Choroid plexus epithelial cell (primary cell): ENCODE measurements around the gene CILP2.

- RRBS: 9% methylated on average over 5 of the region's 29 CpGs
These were observed 29.4 kb downstream of the COMP start for GRCh38 chr19:18761479-18762384.

DNA sequence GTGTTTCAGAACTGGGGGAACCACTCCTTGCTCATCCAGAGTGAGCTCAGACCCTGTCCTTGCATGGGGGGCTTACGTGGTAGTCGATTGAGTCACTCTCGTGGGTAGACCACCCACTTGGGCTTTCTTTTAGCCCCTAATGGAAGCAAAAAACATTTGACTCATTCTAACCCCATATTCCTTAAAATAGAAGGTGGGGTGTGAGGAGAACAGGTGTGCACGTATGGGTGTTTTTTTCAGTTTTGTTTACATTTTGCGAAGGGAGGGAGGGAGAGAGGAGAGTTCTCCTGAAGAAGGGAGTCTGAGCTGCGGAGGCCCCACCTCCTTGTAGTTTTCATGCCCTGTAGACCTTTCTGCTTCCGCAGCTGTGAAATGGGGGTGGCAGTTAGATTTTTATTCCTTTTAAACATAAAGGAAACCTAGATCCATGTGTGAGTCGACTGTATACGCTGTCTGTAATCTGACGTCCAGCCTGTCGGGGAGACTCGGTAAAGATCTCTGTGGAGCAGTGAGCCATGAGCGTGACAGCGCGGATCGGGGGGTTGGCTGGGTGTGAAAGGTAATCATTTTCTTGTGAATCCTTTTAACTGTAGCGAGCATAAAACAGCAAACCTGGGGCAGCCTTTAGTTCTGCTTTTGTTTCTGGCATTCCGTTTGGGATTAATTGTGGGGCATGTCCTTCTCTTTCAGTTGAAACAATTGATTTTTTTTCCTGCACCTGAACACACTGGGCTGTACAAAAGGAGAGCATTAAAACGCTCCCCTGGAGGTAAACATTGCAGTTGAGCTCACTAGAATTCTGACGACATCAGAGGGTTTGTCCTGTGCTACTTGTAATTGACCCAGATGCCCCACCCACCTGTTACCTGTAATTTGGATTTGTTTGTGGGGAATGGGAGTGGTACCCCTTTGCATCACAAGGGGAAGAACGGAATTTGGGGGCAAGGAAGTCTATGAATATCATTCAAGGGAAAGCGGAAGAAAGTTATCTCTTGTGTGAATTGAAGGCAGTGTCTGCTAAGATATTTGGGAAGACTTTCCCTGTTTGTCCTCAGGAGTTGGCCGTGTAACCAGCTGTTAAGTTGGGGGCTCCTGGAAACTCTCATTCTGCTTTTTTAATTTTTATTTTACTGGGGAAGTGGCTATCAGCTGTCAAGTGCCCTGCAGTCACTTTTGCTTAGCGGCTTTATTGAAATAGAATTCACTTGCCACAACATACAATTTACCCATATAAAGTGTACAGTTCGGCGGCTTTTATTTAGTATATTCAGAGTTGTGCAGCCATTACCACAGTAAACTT is 2.4 kb downstream of the UPF1 start:
- RRBS: no CpG with 5 or more reads among the region's 26 CpGs

DNA sequence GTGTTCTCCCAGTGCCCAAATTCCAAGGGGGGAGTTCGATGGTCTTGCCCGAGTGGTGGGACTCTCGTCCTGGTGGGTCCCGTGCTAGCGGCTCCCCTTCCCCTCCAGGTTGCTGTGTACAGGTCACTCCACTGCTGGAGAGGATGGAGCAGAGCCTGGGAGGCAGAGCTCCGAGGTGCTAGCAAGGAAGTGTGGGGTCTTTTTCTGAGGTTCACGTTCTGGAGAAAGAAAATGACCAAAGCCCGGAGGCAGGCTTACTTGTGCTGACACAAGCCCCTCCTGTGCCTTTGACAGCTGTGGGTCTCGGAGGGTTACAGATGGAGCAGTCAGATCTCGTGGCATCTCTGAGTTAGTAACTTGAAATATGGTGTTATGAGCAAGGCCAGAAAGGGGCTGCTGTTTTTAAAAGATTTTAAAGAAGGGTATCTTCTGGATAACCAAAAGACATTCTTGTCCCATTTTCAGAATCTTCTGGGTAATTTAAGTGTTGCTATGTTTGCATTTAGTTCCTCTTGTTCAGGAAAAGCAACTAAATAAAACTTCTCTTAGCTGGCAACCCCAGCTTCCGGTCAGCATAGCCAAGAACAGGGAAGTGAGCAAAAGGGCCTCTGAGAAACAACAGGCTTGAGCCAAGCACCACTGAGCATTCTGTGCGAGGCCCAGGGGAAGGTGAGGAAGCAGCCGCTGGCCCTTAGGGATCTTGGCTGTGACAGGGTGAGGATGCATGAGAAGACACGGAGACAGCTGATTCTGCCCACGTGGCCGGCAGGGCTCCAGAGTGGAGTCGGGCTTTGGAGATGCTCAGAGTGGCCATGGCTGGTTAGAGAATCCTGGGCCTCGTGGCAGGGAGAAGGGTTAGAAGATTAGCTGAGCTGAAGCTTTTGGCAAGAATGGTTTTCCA is 16.9 kb downstream of the UPF1 start:
- RRBS: no CpG with 5 or more reads among the region's 18 CpGs

GRCh38 chr19:18850396-18850986 is 18.7 kb downstream of the UPF1 start:
- RRBS: no CpG with 5 or more reads among the region's 23 CpGs

DNA sequence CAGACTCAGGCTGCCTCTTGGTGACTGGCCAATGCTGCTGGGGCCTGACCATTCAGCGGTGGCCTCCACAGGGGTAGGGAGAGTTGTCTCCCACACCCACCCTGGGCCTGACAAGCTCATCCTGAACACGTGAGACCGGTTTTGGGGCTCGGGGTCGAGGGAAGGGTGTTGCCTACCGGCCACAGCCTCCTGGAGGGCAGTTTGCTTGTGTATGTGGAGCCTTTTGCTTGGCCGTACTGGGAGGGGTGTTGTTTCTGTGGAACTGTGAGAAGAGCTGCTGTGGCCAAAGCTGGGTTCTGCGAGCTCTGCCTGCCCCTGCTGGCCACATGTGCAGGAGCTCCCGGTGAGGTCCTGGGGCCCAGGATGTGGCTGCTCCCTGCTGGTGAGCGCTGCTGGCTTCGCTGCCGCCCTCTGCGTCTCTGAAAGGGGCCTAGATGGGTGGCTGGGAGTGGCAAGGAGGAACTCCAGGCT is 22.2 kb downstream of the UPF1 start:
- RRBS: no CpG with 5 or more reads among the region's 13 CpGs

DNA sequence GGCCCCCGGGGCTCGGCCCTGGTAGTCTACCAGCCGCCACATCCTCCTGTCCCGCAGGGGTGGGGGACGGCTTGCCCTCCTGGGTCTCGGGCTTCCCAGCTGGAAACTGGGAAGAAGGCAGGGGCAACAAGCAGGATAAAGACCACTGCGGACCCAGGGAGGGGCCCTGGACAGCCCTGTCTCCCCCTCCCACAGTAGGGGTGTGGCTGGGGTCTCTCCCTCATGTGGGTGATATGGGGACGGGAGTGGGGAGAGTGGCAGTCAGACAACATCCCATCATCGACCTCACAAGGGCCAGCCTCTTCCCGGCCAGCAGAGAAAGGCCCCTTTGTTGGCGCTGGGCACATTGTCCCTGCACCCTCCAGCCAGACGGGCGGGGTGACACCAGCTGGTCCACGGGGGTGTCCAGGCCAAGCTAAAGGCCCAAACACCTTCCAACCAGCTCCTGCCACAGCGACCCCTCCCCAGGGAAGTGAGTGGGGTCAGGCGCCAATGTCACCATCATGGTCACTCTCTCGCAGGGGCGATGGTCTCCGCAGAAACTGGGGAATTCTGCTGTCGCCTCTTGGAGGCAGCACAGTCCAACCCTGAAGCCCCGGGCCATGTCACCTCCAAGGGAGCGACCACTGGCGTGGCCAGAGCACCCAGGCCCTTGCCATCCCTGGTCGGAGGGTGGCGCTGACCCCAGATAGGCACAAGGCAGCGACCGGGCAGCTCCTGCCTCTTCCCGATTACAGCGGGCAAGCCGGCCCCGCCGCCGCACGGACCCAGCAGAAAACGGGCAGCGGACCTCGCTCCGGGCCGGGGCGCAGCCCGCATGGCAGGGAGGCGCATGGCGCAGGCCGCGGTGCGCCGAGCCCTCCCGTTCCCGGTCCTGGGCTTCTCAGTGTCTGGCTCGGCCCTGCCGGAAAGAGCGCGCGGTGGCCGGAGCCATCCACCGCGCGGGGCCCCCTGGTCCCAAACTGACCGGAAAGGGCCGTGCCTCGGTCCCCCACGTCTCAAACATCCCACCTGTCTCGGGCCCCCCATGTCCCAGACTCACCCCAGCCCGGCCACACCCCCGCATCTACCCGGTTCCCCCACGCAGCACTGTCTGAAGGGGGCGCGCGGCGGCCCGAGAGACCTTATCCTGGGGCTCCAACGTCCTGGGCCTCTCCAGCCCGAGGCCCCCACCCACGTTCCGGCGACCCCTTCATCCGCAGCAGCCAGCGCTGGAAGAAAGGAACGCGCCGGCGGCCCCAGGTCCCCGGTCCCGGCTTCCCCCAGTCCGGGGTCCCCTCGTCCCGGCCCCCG is 992 bp downstream of the CERS1 start:
- RRBS: 2% methylated on average over 47 of the region's 89 CpGs

DNA sequence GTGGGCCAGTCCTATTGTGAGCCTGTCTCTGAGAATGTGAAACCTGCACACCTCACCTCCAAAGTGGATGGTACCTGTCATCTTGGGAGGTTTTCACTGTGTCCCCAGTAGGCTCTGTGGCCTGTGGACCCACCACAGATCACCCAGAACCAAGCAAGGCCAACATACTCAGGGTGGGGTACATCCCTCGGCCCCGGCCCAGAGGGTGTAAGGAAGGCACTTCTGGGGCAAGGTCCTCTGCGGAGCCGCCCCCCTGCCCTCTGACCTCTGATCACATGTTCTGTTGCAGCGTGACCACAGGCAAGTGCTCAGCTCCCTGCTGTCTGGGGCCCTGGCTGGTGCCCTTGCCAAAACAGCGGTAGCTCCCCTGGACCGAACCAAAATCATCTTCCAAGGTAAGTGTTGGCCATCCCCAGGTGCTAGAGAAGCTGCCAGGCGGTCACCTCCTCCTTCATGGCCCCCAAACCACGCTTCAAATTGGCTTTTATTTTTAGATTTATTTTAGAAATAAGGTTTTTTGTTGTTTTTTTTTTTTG is 36.7 kb downstream of the TMEM161A start:
- RRBS: no CpG with 5 or more reads among the region's 9 CpGs

- RRBS: 0% methylated on average over 6 of the region's 50 CpGs
These were observed 627 bp downstream of the RFXANK start for GRCh38 chr19:19192399-19193371.

DNA sequence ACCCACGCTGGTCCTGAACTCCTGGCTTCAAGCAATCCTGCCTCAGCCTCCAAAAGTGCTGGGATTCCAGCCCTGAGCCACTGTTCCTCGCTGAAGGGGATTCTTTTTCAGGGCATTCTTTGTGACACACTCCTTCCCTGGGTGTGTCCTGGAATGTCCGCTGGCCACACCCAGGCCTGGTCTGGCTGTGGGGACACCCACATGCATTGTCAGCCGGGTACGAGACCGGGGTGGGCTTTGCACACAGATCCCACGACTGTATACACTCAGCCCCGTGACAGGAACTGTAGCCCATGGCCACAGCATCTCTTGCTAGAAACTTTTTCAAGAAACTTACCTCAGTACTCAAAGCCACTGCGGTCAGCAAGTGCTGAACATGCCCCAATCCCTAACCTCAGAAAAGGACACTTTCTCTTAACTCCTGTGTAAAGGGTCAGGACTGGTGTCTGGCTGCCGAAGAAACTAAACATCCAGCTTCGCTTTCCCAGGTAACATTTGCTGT is 34.3 kb upstream of the GATAD2A start:
- RRBS: no CpG with 5 or more reads among the region's 11 CpGs

DNA sequence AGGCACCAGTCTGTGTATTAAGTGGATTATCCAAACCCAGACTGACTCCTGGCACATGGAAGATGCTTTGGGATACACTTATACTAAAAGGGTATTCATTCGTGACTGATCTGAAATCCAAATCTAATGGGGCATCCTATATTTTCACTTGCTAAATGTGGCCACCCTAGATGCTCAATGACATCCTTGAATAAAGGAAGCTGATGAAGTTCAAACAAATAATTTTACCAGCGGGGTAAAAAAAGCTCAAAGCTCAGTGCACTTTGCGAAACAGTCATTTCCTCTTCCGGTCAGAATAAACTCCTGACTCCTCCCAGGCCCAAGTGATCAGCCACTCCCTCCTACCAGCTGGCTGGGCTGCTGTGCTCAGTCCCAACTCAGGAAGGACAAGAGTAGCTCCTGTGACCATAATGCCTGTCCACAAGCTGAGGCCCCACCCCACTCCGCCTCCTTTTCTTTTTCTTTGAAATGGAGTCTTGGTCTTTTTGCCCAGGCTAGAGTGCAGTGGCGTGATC is 32.5 kb upstream of the GATAD2A start:
- RRBS: no CpG with 5 or more reads among the region's 6 CpGs

DNA sequence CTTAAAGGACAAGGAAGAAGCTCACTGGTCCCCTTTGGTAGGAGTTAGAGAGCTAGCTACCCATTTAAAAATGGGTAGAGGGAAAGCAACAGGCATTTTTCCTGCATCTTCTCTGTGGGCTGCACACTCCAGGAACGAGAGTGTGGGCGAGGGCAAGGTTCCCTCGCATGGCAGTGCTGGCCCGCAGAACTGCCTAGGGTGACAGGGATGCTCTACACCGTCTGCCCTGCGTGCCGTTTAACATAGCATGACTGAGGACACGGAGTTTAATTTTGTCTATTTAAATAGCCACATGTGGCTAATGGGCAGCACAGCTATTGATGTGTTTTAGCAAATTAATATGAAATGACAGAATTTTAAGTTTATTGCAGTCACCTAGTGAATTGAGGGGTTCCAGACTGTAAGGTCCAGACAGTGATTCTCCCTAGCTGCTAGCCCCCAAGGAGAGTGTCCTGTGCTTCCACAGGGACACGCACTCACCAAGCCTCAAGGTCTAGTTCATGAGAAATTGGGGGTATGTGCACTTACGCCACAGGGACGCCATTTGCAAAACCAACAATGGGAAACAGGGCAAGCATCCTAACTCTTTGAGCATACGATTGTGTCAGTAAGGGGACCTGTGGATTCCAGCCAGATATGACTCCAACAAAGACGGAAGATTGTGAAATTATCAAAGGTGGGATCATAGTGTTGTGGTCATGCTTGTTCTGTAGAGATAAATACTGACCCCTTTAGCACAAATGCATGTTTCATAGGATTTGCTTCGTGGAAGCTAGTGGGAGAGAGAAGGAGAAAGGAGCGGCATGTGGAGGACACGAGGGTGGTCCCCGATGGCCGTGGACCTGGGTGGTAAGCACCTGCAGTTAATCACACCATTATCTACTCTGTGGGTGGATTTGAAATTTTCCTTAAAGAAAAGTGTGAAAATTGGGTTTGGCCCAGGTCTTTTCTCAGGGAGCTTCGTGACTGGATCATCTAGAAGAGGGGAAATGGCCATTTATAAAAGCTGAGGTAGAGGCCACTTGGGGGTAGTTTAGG is 37.7 kb downstream of the GATAD2A start:
- RRBS: no CpG with 5 or more reads among the region's 19 CpGs

DNA sequence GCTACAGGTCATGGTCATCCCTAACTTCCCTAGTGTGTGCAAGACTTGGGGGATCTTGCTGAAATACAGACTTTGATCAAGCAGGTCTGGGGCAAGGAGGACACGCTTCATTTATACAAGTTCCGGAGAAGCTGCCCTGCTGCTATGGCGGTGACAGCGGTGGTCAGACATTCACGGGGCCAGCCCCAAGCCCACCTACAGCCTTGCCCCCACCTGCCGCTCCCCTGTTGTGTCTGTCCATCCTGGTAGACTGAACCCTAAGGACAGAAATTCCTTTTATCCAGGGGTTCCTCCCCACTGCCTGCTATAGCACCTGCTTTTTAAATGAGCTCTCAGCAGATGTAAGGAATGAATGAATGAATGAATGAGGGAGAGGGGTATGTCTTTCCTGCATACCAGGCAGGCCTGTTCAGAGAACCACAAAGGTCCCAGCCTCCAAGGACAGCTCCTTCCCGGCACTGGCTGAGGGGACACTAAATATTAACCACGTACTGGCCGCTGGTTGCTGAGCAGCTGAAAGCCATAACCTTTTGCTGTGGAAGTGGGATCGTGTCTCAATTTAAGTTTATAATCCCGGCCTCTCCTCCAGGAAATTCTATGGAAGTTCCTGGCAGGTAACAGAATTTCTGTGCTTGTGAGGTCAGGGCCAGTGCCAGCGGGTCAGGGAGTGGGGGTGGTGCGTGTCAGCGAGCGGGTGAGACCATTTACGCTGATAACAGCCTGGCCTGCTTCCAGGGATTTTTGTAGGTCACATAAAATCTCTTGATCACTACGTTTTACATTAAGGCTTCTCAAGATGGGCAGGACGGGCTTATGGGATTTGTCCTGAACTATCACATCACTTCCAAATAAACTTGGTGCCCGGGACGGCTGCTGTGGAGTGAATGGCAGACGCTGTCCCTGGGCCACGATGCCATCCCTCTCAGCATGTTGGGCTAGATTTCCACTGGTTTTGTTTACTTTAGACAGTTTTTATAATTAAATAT is 27.0 kb downstream of the TSSK6 start:
- RRBS: no CpG with 5 or more reads among the region's 22 CpGs

GRCh38 chr19:19489017-19490202 is 25.9 kb downstream of the TSSK6 start:
- RRBS: 19% methylated on average over 3 of the region's 20 CpGs

- RRBS: no CpG with 5 or more reads among the region's 18 CpGs
These were observed 23.2 kb downstream of the TSSK6 start for GRCh38 chr19:19492105-19492653.

- RRBS: 5% methylated on average over 6 of the region's 57 CpGs
These were observed at the start of gene CILP2 for GRCh38 chr19:19537623-19538544. Gene CILP2 (plus strand): TSS chr19:19538265.

DNA sequence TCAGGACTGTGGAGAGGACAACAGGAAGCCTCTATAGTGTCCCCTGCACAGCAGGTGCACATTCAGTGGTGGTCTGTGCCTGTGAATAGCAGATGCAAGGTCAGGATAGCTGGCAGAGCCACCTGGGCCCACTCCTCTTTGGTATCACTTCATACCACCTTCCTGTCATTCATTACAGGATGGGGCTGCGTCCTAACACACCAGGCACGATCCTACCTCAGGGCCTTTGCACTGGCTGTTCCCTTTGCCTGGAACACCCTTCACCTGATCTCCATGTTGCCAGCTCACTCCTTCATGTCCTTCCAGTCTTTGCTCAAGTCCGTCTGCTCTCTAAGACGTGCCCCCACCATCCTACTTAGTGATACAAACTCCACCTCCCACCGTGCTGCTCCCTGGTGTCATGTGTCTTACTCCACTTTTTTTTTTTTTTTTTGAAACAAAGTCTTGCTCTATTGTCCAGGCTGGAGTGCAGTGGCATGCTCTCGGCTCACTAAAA is 4.7 kb upstream of the LPAR2 start:
- RRBS: no CpG with 5 or more reads among the region's 6 CpGs

GRCh38 chr19:19669744-19670416 is 1.2 kb downstream of the ZNF101 start:
- RRBS: no CpG with 5 or more reads among the region's 14 CpGs

DNA sequence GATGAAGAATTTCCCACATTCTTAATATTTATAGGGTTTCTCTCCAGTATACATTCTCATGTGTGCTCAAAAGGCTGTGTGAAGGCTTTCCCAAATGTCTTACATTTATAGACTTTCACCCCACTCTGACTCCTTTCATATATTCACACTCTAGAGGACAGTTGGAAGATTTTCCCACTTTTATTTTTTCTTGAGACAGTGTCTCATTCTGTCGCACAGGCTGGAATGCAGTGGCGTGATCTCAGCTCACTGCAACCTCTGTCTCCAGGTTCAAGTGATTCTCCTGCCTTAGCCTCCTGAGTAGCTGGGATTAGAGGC is 22.4 kb downstream of the ZNF14 start:
- RRBS: no CpG with 5 or more reads among the region's 2 CpGs

GRCh38 chr19:19784675-19785357 is 36.7 kb downstream of the ZNF506 start:
- RRBS: no CpG with 5 or more reads among the region's 5 CpGs

DNA sequence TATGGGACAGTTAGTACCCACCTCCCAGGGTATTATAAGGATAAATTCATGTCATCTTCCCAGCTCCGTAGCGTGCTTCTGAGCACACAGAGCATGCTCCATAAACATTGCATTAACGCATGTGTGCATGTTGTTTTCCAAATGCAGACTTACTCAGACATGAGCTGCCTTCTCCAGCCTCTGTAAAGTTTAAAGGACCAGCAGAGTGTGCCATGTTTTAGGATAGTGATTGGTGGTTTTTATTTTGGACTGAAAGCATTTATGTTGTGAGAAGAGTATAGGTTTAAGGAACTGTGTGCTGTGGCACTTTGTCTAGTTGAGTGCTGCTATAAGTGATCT is 34.6 kb downstream of the ZNF506 start:
- RRBS: no CpG with 5 or more reads among the region's 3 CpGs